ENCODE results near the gene TRPM7.

DNA sequence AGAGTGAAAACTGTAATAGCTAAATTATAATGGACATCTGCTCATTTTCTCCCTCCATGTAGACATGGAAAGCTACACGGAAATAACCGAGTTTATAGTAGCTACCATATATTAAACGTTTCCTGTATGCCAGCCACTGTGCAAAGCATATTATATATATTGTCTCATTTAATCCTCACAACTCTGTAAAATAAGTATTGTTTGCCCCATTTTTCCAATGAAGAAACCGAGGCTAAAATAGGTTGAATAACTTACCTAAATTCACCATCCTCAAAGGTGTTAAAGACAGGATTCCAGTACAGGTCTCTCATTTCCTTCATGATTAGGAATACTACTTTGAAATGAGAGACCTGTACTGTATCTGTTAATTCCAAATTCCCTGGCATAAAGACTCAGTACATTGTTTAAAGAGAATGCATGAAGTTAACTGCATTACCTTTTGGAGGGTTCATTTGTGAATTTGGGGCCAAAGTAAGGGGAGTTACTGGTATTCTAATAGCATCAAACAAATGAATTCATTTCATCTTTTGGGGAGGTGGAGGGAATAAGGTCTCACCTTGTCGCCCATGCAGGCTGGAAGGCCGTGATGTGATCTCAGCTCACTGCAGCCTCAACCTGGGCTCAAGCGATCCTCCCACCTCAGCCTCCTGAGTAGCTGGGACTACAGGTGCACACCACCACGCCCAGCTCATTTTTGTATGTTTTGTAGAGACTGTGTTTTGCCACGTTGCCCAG is 5.2 kb upstream of the GABPB1 start:
- RRBS, result no CpG with 5 or more reads among the region's 9 CpGs

DNA sequence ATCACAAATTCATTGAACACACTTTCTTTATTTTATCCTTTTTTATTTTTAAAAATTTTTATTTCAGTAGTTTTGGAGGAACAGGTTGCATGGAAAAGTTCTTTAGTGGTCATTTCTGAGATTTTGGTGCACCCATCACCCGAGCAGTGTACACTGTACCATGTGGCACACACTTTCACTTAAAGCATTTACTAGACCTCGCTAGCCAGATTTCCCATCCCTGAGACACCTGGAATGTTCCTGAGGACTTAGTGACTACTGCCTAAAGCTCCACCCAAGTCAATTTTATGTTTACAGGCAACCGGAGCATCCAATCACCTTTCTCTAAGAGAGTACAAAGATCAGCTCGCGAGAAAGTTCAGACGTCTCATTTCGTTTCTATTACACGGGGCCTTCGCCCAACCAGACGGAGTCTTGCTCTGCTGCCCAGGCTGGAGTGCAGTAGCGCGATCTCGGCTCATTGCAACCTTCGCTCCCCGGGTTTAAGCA is 937 bp upstream of the USP8 start:
- RRBS, result no CpG with 5 or more reads among the region's 15 CpGs

- RRBS, result 1% methylated on average over 18 of the region's 81 CpGs
Observed at GRCh38 chr15:50686470-50687503, at the start of gene TRPM7. TSS of gene TRPM7 (minus strand) at chr15:50686797.

DNA sequence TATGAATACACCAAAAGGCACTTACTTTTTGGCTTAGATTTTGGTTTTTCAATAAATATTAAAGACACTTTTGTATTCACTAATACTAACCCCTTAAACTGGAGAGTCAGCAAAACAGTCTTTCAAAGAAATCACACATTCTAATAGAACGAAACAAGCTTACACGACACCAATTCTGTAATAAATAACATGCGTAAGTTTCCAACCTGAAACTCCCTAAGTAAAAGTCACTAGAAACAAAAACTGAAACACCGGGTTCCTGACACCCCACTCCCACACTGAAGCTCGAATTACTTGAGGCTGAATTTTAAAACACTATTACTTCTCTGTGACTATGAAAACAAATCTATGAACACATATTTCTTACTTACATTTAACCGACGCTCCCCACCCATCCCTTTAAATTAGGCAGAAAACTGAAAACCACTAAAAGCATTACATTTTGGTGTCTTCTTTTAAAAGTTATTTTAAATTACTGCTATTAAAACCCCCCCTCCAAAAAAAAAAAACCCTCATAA is 1.0 kb downstream of the SPPL2A start:
- RRBS, result no CpG with 5 or more reads among the region's 7 CpGs

GRCh38 chr15:50873950-50874352 is 34.5 kb upstream of the AP4E1 start:
- RRBS, result no CpG with 5 or more reads among the region's 9 CpGs

GRCh38 chr15:50907311-50907753 is 1.2 kb upstream of the AP4E1 start:
- RRBS, result no CpG with 5 or more reads among the region's 10 CpGs

GRCh38 chr15:51036885-51037979 is 57.5 kb downstream of the TNFAIP8L3 start:
- RRBS, result no CpG with 5 or more reads among the region's 38 CpGs

DNA sequence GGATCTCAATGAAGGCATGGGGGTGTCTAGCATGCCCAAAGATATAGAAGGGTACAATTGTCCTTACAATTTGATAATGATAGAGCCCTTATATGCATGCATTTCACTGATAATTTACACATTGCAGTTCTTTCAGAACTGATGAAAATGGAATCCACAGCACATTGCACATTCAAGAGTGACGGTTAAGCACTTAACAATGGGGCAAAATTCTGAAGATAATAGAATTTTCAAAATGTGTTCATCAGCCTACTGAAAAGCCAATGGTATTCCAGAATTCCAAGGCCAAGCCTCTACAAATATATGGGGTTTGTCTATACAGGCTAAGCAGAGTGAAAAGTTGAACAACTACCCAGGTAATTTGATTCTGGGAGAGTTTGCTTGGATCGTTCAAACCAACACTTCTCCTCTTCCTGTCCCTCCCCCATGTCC is 113.6 kb upstream of the TNFAIP8L3 start:
- RRBS, result no CpG with 5 or more reads among the region's 2 CpGs

- RRBS, result no CpG with 5 or more reads among the region's 5 CpGs
Observed at GRCh38 chr15:52066591-52067437, 45.8 kb downstream of the BCL2L10 start.

DNA sequence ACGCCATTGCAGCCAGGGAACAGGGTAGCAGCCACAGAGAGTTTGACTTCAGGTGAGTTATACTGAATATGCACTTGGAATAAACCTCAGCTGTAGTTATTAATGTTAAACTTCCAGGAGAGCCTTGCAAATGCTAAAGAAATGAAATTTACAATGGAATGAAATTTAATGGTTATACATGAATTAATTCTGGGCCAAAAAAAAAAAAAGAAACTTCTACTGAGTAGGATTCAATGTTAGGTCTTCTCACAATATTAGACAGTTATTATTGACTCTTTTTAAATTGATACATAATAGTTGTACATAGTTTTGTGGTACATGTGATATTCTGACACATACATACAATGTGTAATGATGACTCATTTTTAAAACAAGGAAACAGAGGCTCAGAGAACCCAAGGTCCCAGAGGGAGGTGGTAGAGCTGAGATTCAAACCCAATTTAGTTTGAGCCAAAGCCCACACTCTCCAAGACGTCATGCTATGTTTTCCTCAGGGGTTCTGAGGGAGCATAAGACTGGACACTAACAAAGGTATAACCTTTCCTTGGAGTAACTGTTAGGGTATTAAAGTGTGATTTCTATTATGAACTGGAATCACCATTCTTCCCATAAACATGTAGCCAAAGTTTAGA is 40.7 kb downstream of the MYO5C start:
- RRBS, result no CpG with 5 or more reads among the region's 2 CpGs

- RRBS, result no CpG with 5 or more reads among the region's 17 CpGs
Observed at GRCh38 chr15:52378925-52380093, 83.7 kb upstream of the MYO5C start.

- RRBS, result no CpG with 5 or more reads among the region's 3 CpGs
Observed at GRCh38 chr15:52417276-52417822, 111.3 kb downstream of the MYO5A start.

DNA sequence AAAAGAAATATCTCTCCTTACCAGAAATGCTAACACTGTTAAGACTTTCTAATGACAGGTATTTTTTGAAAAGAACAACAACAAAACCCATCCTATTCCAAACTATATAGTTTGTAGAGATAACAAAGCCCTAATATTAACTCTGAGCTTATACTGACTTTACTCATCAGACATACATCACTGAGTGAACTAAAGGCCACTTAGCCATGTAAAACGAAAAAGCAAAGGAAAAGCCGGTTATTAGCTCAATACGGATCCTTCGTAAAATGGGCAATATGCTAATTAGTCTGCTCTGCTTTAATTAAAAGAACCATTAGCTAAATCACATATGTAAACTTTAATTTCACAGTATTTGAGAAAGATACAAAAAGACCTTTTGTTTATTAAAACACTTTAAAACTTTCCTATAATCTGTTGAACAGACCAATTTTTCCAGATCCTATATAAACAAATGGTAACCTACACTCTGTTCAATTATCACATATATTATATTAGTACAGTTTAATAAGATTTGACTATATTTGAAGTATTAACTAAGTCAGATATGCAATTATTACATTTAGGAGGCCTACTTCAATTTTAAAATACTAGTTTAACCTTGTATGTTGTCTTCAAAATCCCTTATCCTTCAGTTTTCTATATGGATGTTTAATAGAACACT is 28.5 kb downstream of the ATOSA start:
- RRBS, result no CpG with 5 or more reads among the region's 4 CpGs

- RRBS, result no CpG with 5 or more reads among the region's 10 CpGs
Observed at GRCh38 chr15:52678108-52678498, 1.1 kb downstream of the ATOSA start.

DNA sequence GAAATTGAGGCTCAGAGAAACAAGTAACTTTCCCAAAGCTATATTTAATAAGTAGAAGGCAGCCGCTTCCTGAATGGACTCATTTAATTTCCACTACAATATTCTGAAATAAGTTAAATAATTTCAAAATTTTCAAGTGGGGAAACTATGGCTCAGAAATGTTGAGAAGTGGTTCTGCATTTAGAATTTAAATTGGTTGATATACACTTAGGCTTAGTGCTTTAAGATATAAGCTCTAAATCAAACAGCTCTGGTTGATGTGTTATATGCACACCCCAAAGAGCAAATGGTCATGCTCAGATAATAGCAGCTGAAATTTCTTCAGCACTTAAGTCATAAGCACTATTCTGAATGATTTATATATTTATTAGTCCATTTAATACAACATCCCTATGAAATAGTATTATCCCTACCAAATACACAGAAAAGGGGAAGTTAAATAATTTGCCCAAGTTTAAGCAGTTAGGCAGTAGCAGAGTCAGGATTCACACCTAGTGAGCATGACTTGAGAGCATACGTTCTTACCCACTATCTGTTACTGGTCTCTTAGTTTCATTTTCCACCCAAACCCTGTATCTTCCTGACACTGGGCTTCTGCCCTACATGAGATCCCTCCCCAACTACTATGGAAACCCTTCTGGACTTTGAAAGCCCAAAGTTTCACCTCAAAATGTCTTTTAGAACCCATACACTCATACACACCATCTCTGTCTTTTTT is 4.2 kb upstream of the ATOSA start:
- RRBS, result no CpG with 5 or more reads among the region's 2 CpGs

GRCh38 chr15:52805124-52805562 is 15.0 kb upstream of the ONECUT1 start:
- RRBS, result 2% methylated on average over 7 of the region's 28 CpGs

- RRBS, result no CpG with 5 or more reads among the region's 7 CpGs
Observed at GRCh38 chr15:53791628-53791847, 32.1 kb upstream of the WDR72 start.

DNA sequence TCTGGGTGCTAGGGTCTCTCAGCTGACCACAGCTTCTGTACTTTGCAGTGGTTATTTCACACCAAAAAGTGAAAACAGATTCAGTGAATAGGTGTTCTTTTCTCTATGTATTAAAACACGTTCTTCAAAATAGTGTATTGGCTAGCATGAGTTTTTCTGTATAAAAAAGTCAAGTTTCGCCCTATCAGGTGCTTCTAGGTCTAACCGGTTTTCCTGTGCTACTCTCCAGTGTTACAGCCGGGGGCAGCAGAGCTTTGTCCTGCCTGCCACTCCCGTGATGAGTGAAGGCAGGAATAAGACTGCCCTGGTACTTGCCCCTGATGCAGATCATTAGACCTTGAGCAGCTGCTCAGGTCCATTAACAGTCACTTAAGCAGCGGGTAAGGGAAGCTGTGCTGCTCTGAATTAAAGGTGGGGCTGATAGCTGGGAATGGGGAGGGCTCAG is 1.4 kb upstream of the UNC13C start:
- RRBS, result no CpG with 5 or more reads among the region's 6 CpGs

DNA sequence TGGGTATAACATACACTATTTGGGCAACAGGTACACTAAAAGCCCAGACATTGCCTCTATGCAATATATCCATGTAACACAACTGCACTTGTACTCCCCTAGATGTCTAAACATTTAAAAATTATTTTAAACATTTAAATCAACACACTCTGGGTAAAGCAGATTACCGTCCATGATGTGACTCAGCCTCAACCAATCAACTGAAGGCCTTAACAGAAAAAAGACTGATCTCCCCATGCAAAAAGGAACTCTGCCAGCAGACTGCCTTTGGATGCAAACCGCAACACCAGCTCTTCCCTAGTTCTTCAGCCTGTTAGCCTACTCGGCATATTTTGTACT is 376.0 kb downstream of the RSL24D1 start:
- RRBS, result no CpG with 5 or more reads among the region's 3 CpGs

- RRBS, result no CpG with 5 or more reads among the region's 17 CpGs
Observed at GRCh38 chr15:55289386-55289661, 289 bp downstream of the RAB27A start.

All from GM12892 (cell line).